Ureter (tissue), 1 donor: ENCODE measurements around the genes LRIT1, WAPL, BMPR1A and PAPSS2.

- PRO-cap: no peak
Measured at GRCh38 chr10:82432309-82432731, 557.3 kb downstream of the NRG3 start.

DNA sequence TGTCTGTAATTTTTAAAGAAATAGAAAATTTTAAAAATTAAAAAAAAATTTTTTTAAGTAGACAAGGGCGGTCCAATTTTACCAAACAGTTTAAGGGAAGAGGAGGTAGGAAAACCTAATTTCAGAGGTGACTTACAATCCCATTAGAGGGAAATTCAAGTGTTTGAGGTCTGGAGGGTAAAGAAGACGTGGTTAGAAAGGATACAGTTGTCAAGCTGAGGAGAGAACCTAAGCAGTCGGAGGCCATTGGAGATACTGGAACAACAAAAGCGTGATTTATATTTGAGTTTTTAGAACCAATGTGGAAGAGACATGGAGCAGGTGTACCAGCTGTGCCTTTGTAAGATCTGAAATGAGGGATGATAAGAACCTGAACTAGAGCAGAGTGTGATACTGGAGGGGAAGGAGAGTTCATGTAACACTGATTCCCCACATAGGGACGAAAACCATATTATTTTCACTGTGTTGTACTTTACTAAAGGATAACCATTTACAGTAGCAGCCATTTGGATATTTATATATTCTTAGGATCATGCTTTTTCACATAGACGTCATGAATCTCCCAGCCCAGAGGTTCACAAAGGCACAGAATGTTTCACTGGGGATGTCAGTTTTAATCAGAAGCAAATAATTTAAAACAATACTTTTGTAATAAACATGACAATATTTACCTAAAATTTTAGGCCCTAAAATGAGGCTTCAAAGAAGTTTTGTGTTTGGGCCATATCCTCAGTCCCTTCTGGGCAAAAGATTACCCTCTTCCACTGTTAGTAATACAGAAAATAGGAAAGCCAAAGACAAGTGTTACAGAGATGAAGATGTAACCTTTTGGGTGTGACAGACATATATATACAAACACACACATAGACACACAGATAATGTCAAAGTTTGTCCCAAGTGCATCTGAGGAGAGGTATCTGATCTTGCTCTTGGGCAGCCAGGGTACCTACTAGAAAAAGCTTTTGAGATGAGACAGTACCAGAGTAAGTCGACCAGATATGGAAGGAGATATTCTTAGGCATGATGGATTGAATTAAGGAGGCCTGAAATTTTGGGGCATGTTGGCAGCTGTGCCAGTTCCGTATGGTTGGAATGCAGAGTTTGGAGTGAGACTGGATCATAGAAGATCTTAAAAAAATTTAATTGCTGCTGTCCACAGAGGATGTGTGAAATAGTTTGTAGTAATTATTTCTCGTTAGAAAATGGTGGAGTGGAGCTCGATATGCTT is 7.1 kb downstream of the GHITM start:
- PRO-cap: no peak

- PRO-cap: no peak
Measured at GRCh38 chr10:84156311-84157603, 16.8 kb upstream of the GPR15LG start.

- PRO-cap: no peak
Measured at GRCh38 chr10:84200926-84201619, 6.7 kb downstream of the CDHR1 start.

DNA sequence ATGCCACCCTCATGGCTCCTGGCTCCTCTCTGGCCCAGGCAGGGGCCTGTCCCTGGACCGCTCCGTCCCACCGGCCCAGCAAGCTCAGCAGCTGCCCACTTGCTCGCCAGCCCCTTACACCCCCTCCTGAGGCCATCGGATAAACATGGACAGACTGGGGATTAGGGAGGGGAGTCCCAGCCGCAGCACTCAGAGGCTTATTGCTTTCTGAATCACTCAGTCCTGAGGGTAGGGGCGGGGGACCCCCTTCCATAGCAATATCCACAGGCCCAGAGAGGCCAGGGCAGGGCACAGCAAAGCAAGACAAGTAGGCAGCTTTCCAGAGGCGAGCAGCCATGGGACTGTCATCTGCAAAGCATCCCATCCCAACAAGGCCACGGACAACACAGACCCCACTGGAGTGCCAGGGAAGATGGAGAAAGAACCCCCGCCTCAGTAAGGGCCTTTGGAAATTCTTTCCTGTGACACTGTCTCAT is at the start of gene LRIT1:
Gene LRIT1 (minus strand): TSS at position 120 of the 476 bp plus-strand sequence.
- PRO-cap: no peak

DNA sequence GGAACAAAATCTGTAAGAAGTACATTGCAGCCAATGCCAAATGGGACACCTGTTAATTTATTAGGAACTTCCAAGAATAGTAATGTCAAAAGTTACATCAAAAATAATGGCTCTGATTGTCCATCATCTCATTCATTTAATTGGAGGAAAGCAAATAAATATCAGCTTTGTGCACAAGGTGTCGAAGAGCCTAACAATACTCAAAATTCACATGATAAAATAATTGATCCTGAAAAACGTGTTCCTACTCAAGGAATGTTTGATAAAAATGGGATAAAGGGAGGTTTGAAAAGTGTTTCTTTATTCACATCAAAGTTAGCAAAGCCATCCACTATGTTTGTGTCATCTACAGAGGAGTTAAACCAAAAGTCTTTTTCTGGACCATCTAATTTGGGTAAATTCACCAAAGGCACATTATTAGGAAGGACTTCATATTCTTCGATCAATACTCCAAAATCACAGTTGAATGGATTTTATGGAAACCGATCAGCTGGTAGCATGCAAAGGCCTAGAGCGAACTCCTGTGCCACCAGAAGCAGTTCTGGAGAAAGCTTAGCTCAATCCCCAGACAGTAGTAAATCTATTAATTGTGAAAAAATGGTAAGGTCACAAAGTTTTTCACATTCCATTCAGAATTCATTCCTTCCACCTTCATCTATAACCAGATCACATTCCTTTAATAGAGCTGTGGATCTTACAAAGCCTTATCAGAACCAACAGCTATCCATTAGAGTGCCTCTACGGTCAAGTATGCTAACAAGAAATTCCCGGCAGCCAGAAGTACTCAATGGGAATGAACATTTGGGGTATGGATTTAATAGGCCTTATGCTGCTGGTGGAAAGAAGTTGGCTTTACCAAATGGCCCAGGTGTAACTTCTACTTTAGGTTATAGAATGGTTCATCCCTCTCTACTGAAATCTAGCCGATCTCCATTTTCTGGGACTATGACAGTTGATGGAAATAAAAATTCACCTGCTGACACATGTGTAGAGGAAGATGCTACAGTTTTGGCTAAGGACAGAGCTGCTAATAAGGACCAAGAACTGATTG is 43.0 kb downstream of the CCSER2 start:
- PRO-cap: no peak

DNA sequence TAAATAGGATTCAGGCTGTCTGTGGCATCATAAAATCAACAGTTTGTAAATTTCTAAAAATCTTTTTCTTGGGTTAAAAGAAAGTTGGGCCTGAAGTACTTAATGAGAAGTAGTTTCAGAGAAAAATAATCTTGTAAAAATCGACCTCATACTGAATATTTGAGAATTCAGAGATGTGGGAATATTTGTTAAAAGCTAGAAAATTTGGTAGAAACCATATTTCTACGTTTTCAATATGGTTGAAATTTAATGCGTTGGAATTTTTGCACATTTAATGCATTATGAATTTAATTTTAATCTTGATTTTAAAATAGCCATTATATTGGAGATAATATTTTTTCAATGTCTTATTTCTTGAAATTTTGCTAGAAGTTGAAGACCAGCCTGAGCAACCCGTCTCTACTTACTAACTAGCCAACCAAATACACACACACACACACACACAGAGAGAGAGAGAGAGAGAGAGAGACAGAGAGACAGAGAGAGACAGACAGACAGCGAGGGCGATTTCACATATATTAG is 108.4 kb downstream of the CCSER2 start:
- PRO-cap: no peak

DNA sequence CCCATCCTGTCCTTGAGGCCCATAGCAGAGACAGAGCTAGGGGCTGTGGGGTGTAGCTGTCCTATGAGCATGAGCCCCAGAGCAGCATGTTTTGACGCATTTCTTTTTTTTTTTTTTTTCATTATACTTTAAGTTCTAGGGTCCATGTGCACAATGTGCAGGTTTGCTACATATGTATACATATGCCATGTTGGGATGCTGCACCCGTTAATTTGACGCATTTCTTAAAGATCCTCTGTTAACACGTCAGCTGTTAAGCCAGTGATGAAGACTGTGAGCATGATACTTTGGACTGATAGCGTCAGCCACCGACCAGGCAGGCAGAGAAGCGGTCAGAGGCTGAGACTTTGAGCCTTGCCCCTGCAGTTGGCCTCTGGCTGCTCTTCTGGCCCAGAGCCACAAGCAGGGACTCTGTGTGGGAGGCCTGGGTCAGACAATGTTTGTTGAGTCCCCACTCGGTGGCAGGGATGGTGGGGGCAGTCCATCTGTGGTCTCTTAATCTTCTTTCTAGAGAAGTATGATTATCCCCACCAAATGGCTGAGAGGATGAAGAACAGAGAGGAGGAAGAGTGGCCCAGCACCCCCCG is 203.2 kb downstream of the GRID1 start:
- PRO-cap: no peak

DNA sequence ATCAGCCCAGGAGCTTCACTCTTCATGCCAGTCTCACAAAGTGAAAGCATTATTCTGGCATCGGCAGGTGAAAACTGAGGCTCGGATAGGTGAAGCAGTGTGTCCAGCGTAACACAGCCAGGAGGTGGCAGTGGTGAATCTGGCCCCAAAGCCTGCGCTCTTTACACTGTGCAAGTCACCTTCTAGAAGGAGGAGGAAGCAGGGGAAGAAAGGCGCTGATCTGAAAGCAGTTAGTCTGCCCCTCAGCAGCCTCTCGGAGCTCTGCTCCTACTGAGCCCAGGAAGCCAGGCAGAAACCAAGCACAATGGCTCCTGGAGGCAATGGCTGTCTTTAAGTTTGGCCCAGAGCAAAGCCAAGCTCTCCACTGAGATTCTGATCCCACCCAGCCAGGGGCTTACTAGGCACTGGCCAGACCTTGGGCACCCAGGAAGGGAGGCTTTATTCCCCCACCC is 104.6 kb downstream of the GRID1 start:
- PRO-cap: no peak

DNA sequence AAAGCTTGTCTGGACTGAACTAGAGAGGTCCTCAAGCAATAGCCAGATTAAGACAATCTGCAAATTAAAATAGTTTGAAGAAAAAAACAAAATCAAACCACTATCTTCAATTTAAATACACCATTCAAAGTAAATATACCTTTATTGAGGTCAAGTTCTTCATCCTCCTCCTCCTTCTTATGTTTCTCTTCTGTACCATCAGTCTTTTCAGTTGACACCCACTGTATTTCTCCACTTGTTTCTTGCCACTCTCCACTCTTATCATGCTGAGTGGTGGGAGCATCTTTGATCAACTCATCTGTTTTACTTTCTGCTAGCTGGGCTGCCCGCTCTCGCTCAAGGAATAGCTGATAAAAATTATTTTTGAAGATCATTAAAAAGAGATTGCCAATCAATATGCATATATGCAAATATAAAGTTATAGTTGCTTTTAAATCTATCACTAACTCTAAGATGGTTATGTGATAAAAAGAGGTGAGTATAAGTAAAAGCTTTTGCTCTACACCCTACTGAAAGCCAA is 75.4 kb downstream of the WAPL start:
- PRO-cap: no peak

- PRO-cap: no peak
Measured at GRCh38 chr10:86453040-86454126, 68.2 kb downstream of the WAPL start.

DNA sequence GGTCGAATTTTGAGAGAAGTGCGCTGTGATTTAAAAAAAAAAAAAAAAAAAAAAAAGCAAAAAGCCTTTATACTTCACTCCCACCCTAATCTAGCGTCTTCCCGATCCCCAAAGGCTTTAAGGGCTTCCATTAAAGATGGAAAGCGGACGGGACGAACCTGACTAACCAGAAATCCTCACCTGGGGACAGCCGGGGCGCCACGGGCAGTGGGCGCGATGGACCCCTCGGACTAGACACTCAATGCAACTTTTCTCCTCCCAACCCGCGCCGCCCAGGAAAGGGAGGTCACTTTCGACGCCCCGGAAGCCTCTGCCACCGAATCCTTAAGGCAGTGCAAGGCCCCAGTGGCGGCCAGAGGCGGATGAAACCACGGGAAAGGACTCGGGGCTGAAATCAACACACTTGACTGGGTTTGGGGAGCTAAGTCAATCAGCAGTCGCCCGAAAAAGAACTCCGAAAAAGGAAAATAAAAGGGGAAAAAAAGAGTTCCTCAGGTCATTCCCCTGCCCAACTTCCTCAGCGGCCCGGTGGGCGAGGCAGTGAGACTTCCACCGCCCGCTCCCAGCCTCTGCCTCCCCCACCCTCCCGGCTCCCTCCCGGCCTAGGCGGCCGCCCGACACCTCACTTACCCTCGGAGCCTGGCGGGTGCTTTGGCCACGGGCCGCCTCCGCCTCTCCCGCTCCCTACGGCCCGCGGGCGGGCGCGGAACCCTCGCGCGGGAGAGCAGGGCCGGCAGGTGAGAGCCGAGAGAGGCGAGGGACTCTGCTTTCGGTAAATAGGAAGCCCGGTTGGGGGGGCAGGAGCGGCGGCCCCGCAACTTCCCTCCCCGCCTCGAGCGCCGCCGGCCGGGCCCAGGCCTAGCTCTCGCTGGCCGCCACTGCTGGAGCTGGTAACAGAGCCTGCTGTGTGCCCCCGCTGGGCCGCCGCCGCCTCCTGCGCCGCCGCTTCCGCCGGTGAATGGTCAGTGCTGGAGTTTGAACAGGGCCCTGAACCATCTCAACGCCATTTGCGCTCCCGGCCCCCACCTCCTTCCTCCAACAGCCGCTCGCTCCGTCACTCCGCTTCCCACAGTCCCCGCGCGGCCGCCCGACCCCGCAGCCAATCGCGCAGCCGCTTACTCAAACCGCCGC is at the start of gene WAPL:
Gene WAPL (minus strand): TSS at position 1,058 of the 1,131 bp plus-strand sequence.
- PRO-cap: unidirectional peak, plus-strand start at position 355 of the sequence; bidirectional peak, plus-strand start outside the sequence, minus-strand start at position 1,040 of the sequence

GRCh38 chr10:86665855-86666955 is 2.1 kb upstream of the LDB3 start:
- PRO-cap: no peak

GRCh38 chr10:86678988-86679638 is 10.8 kb downstream of the LDB3 start:
- PRO-cap: no peak

DNA sequence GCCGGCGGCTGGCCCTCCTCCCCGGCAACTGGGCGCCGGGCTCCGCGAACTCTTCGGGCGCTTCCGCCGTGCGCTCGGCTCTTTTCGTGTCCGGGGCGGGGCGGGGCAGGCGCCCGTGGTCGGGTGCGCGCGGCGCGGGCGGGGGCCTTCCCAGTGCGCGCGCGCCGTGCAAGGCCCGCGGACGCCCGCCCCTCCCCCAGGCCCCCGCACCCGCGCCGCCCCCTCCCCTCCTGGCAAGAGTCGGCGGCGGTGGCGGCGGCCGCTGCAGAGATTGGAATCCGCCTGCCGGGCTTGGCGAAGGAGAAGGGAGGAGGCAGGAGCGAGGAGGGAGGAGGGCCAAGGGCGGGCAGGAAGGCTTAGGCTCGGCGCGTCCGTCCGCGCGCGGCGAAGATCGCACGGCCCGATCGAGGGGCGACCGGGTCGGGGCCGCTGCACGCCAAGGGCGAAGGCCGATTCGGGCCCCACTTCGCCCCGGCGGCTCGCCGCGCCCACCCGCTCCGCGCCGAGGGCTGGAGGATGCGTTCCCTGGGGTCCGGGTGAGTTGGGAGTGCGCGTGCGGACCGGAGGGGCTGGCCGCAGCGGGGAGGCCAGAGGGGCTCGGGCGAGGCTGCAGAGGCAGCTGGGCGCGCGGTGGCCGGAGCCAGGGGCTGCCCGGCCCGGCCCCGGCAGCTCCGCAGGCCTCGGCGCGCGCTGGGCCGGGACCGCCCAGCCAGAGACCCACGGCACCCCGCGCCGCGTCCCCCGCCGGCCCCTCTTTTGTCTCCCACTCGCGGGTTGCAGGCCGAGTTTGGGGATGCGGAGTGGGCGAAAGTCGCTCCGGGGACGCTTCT is at the start of gene BMPR1A:
Gene BMPR1A (plus strand): TSS at position 236 of the 830 bp plus-strand sequence.
- PRO-cap: bidirectional peak, plus-strand start at position 236 of the sequence, minus-strand start at position 30 of the sequence; bidirectional peak, plus-strand start outside the sequence, minus-strand start at position 758 of the sequence

GRCh38 chr10:86795088-86795782 is 38.8 kb downstream of the BMPR1A start:
- PRO-cap: no peak

GRCh38 chr10:86943432-86944213 is 13.8 kb downstream of the MMRN2 start:
- PRO-cap: no peak

DNA sequence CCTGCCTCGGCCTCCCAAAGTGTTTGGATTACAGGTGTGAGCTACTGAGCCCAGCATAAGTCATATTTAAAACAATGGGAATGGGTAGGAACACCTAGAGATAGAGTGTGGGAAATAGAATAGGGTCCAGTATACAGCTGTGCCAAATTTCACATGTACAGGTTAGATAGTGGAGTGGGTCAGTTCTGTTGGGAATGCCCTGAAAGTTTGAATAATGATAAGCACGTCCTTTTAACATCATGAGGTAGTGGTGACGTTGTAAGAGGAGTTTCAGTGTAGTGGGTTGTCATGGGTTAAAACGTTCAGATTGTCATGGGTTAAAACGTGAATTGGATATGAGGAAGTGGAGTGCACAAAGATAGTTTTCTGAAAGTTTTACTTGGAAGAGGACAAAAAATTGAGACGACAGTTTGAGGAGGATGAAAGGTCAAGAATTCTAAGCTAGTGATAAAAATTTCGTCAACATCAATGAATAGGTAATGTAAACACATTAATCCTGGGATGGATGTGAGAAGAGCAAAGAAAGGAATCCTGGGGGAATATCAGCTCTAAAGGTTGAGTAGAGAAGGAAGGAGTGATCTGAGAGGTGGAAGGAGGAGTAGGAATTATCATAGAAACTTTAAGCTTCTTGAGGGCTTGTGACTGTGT is 20.4 kb downstream of the SHLD2 start:
- PRO-cap: no peak

DNA sequence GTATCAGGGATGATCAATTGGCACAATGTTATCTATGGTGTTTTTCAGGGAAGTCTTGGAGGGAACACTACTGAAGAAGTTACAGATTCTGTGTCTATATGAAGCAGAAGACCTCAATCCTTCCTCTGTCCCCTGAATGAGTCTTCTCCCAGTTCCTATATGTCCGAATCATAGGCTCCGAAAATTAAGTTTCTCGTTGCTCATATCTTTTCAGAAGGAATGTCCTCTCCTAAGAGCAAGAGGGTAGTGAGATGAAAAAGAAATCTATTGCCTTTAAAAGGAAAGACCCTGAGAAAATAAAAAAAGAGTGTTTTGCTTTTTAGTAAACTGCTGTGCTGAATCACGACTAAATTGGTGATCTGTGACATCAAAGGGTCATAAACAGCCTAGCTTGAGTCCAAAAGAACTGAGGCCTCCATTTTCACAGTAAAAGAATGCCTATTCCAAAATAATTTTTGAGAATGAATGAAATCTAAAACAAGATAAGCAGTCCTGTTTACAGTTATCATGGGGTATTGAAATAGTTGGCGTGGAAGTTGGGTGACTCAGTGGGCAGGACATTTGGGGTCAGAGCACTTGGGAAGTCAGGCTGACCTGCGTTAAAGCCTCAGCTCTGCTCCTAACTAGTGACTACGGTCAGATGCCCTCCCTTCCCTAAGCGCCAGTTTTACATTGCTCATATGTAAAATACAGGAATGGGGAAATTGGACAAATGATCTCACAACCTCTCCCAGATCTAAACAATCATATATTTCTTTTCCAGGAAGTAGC is 2.5 kb upstream of the PAPSS2 start:
- PRO-cap: no peak

DNA sequence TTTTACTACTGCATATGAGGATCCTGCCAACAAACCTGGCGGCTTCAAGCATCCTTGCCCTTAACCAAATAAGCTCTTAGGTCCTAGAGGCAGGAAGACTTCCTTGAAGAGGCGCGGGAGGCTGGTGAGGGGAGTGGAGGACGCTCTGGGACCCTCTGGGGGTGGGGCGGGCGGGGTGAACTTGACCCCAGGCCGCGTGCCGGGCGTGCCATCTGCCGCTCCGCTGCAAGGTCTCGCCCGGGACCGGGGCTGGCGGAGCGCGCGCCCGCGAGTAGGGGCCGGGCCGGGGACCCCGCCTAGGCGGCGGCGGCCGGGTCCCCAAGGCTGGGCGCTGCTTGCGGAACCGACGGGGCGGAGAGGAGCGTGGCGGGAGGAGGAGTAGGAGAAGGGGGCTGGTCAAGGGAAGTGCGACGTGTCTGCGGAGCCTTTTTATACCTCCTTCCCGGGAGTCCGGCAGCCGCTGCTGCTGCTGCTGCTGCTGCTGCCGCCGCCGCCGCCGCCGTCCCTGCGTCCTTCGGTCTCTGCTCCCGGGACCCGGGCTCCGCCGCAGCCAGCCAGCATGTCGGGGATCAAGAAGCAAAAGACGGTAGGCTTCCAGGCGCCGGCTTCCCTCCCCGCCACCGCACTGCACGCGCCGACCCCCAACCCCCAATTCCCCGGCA is at the start of gene PAPSS2:
Gene PAPSS2 (plus strand): TSS at position 456 of the 662 bp plus-strand sequence.
- PRO-cap: bidirectional peak, plus-strand start at position 439 of the sequence, minus-strand start at position 235 of the sequence; bidirectional peak, plus-strand start outside the sequence, minus-strand start at position 627 of the sequence